Bronchus (tissue), 1 donor: ENCODE results near the genes USP12 and URAD.

DNA sequence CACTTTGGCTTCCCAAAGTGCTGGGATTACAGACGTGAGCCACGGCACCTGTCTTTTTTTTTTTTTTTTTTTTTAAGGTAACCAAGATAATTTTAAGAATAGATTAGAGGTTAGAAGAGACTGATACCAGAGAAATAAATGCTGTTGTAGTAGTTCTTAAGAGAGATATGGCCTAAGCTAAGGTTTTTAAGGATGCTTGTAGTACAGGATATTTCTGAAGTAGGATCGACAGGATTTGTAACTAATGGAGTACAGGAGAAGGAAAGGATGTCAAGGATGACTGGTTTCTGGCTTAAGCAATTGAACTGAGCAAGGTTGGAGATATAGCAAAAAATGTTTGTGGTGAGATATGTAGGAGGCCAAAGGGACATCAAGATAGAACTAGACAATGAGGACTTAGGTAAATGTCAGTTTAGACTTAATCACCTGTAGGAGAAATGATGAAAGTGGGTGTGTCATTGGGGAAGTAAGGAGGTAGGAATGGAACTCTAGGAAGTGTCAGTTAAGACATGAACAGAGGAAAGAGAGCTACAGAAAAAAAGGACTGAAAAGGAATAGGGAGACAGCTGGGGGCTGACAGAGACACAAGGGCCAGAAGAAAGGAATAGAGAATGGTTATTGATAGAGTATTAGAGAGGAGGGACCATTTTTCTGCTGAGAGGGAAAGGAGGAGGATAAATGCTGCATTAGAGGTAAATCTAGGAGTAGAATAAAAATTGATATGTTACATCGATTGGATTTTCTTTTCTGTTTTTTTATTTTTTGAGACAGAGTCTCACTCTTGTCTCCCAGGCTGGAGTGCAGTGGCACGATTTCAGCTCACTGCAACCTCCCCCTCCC, 10.4 kb downstream of the NUP58 start:
- PRO-cap, result no peak

- PRO-cap, result bidirectional peak, plus-strand start at chr13:26254871, minus-strand start at chr13:26254892; bidirectional peak, plus-strand start at chr13:26254947, minus-strand start at chr13:26254911
These were observed 686 bp downstream of the CDK8 start for GRCh38 chr13:26254573-26255056.

DNA sequence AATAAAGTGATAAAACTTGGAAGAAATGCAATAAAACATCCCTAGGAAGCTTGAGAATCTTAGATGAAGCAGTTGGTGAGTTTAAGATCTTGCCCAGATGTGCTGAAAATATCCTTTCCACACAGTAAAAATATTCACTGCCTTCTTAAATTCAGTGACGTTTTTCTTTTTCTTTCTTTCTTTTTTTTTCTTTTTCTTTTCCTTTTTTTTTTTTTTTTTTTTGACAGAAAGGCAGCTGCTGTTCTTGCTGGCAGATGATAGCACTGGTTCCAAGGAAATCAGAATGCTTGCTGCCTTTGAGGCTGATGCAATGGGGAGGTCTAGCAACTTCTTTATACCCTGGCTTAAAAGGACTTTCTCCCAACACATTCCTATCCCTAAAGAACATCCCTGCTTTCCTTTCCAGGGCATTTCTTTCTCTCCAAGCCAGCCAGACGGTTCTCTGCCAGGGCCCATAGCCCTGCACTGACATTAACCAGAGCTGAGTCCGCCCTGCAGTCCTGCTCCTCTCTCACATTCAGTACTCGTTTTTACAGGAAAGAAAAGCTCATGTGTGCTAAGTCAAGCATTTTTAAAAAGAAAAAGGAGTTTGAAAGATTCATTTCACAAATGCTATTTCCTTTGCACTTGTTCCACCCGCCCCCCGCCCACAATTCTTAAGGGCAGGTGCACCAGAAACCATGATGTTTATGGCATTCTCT, 133.9 kb upstream of the WASF3 start:
- PRO-cap, result no peak

- PRO-cap, result no peak
These were observed 71.7 kb upstream of the WASF3 start for GRCh38 chr13:26485673-26486247.

DNA sequence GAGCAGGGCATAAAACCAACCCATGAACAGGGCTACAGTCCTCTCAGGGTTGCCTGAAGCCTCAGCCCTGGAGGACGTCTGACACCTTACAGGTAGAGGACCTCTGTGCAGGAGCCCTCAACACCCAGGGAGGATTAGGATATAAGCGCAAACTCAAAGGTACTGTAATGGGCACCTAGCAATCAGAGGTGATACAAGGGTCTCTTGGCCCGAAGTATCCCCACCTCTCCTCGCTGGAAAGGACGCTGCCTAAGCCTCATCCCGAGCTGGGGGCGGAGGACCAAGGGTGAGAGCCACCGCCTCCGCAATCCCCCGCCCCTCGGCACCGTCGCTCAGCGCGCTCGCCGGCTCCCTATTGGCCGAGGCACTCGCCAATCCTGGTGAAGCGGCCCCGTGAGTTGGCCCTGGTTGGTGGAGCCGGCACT, 270 bp upstream of the WASF3 start:
- PRO-cap, result no peak

DNA sequence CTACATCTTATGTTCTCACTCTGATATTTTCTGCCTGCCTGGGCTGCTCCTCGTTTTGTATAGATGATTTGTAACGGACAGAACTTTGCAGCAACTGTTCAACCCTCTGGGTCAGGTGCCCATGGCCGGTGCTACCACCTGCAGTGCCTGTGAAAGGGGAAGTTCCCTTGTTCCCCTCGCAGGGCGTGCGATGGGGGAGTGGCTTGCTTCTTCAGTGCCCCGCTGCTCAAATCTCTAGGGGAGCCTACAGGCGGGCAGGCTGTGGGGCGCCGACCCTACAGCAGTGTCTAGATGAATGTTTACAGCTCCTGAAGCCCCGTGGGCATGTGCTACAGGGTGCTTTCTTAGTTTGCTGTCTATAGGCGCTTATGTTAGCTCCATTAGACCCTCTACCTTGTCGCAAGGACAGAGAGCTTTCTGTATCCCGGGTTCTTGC, 24.7 kb upstream of the GPR12 start:
- PRO-cap, result no peak

GRCh38 chr13:26930232-26930738, 169.7 kb upstream of the GPR12 start:
- PRO-cap, result no peak

GRCh38 chr13:26950333-26951424, 190.1 kb upstream of the GPR12 start:
- PRO-cap, result no peak

DNA sequence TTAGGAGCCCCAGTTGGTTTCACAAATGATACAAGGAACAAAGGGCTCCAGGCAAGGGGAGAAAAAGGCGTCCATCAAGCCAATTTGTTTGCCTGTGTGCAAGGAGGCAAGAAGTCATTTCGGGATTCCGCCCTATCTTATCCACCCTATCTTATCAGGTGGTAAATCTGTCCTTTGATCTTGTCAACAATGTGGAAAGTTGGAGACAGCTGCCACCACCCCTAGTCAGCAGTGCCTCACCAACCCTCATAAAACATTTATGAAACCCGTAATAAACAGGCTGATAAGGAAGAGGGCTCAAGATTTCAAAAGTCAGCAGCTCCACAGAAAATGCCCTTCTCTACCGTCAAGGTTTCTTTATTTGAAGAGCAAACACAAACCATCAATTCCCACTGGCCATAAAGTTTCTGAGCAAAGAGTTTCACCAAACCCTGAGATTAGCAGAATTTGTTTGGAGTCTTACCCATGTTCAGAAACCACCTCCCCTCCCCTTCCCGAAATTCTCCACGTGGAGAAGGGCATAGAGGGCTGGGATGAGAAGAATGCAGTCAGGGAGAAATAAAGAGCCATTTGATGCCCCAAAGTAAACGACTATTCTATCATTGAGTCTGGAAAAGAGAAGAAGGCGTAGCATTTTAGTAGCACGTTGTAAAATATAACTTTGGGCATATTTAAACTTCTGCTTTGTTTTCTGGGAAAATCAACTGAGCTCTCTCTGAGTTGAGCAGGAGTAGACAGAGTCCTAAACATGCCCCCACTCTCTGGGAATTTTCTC, 196.1 kb upstream of the GPR12 start:
- PRO-cap, result no peak

- PRO-cap, result unidirectional peak, plus-strand start at chr13:26972383
These were observed 199.6 kb downstream of the USP12 start for GRCh38 chr13:26972017-26972452.

- PRO-cap, result no peak
These were observed 194.0 kb downstream of the USP12 start for GRCh38 chr13:26977526-26978060.

DNA sequence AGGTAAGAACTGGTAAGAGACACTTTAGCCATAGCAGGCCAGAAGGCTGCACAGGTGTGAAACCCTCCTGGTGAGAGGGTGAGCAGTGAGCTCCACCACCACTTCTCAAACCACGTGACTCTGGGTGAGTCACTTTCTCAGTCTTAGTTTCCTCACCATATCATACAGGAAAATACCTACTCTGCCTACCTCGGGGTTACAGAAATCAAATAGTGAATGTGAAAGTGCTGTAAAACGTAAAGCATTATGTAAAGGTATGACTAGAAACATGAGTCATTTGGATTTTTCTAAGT, 40.5 kb downstream of the USP12 start:
- PRO-cap, result no peak

DNA sequence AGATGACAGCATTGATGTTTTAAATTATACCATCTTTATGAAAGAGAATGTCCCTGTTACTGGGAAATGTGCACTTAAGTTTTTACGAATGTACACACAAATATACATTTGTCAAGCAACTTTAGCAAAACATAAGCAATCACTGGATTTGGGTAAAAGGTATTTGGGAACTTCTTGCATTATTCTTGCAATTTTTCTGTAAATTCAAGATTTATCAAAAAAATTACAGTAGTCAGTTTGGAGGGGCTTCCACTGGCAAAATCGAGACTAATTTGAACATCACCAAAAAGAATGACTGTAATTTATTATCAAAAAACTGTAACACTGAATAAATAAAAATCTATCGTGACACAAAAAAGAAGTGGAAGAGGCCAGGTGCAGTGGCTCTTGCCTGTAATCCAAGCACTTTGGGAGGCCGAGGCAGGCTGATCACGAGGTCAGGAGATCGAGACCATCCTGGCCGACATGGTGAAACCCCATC, 29.1 kb downstream of the USP12 start:
- PRO-cap, result no peak

DNA sequence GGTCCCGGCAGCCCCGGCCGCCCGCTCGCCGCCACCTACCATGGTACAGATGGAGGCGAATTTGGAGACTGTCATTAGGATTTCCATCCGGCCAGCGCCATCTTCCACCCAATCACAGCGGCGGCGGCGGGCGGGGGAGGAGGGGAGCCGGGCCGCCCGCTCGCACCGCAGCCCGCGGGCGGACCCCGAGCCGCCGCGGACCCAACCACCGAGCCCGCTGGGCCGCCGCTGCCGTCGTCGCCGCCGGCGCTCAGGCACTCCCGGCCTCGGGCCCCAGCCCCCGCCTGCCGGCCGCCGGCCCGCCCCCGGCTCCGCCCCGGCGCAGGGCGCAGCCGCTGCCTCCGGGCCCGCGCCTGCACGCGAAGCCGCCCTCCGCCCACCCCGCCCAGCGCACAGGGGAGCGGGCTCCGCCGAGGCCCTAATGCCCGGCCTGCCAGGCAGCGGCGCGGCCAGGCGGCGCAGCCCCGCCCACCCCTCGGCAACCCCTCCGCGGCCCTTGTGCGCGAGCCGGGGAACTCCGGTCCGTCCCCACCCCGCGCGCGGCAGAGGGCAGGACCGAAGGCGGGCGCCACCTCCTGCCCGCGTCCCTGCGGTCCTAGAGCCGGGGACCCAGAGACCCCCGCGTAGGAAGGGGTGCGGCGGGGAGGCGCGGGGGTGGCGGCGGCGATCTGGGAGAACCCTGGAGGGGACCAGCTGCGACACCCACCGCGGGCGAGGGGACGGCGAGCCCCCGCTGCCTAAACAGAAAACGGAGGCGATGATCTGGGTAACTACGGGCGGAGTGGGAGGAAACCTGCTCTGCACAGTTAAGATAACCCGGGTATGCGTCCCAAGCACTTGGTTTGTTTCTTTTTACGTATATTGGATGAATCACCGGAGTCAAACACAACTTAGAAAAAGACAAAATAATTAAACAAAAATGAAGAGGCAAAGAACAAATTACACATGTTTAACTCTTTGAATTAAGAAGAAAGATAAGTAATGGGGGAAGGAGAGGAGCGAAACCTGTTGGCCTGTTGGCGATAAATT, at the start of gene USP12:
Gene USP12, minus strand, starts transcription at position 259 of the 1,029 bp plus-strand sequence.
- PRO-cap, result bidirectional peak, plus-strand start at position 545 of the sequence, minus-strand start at position 259 of the sequence

GRCh38 chr13:27425608-27426638, 1.5 kb downstream of the GTF3A start:
- PRO-cap, result unidirectional peak, minus-strand start at chr13:27425968

GRCh38 chr13:27826505-27826956, 34.2 kb downstream of the GSX1 start:
- PRO-cap, result unidirectional peak, minus-strand start at chr13:27826705

- PRO-cap, result no peak
These were observed 1.7 kb upstream of the PDX1 start for GRCh38 chr13:27917896-27918606.

GRCh38 chr13:27959814-27960163, 9.3 kb downstream of the CDX2 start:
- PRO-cap, result no peak

GRCh38 chr13:27977785-27978933, 9.0 kb upstream of the CDX2 start:
- PRO-cap, result no peak

DNA sequence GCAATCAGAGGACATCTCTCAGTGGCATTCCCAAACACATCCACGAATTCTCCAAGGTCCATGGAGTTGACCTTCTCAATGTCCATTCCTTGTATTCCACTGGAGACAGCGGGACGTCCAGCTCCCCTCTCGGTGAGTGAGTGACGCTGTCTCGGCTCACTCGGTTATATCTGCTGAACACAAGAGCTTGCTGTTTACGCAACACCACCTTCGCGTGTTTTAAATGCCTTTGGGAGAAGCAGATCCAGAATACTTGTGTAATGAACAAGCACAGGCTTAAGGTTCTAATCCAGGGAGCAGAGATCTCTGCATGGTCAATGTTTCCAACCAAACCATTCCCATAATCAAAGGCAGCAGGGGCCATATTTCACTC, at the start of gene URAD:
Gene URAD, minus strand, starts transcription at position 142 of the 373 bp plus-strand sequence.
- PRO-cap, result no peak